Gastroesophageal sphincter (tissue), 4 donors: ENCODE results near the genes RSBN1L, MAGI2 and GNAI1.

DNA sequence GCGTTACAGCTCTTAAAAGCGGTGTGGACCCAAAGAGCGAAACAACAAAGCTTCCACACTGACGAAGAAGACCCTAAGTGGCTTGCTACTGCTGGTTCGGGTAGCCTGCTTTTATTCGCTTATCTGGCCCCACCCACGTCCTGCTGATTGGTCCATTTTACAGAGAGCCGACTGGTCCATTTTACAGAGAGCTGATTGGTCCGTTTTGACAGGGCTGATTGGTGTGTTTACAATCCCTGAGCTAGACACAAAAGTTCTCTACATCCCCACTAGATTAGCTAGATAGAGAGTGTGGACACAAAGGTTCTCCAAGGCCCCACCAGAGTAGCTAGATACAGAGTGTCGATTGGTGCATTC lies 6.4 kb downstream of the HSPB1 start:
- PRO-cap, result no peak
- RAMPAGE, long total RNA, 4 experiments, result no peak in any of the 4 experiments

DNA sequence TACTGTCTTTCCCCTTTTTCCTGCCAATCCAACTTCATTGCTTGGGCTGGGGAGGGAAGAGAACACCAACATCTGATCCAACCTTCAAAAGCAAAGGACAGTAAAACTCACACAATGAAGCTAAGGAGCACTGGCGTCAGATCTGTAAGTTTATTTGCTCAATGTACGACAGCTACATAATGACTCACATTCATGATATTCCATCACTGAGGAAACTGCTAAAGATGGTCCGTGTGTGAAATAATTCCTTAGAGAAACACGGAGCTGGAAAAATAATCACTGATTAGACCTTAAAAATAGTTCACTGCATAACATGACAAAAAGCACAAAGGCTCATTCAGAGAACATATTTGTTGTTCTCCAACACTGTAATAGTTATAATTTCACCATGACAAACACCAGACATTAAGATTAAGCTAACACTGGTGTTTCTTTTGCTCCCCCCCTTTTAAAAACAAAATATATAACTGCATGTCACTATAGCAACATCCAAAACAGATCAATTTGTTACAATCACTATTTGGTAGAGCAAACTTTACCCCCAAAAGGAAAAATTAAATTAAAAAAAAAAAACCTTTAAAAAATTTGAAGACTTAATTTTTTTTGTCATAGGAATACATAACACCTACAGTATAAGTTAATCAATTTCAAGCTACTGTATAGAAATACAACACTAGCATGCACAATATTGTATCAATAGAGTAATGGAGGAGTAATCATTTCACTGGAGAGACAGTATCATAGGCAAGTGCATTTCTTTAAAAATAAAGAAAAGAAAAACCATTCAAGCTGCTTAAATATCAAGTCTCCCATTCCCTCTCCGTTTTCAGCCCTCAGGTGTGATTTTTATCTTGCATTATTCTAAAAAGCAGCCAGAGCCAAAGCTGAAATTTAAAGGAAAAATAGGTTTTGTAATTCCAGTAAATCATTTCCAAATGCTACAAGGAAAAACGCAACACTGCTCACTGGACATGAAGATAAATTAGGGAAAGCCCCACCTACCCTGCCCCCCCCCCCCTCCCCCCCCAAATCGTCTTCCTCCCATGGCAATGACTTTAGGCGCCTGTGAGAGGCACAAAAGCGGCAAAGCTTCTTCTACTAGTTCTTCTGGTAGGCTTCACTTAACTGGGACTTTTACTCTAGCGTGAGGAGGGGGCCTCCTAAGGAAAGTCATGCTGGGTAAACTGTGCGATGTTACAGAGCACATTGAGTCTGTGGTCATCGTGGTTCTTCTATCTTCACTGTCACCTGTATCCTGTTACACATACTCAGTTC lies 24.6 kb downstream of the HSPB1 start:
- PRO-cap, result no peak
- RAMPAGE, long total RNA, 4 experiments, result no peak in any of the 4 experiments

- PRO-cap, result no peak
- RAMPAGE, long total RNA, 4 experiments, result no peak in any of the 4 experiments
These were observed 25.2 kb downstream of the YWHAG start for GRCh38 chr7:76333527-76334123.

GRCh38 chr7:76359208-76359718 lies 472 bp upstream of the YWHAG start:
- PRO-cap, result bidirectional peak, plus-strand start at chr7:76359548, minus-strand start at chr7:76359353
- RAMPAGE, long total RNA, 4 experiments, result no peak in any of the 4 experiments

- PRO-cap, result no peak
- RAMPAGE, long total RNA, 4 experiments, result no peak in any of the 4 experiments
These were observed 5.7 kb downstream of the UPK3B start for GRCh38 chr7:76516020-76516527.

DNA sequence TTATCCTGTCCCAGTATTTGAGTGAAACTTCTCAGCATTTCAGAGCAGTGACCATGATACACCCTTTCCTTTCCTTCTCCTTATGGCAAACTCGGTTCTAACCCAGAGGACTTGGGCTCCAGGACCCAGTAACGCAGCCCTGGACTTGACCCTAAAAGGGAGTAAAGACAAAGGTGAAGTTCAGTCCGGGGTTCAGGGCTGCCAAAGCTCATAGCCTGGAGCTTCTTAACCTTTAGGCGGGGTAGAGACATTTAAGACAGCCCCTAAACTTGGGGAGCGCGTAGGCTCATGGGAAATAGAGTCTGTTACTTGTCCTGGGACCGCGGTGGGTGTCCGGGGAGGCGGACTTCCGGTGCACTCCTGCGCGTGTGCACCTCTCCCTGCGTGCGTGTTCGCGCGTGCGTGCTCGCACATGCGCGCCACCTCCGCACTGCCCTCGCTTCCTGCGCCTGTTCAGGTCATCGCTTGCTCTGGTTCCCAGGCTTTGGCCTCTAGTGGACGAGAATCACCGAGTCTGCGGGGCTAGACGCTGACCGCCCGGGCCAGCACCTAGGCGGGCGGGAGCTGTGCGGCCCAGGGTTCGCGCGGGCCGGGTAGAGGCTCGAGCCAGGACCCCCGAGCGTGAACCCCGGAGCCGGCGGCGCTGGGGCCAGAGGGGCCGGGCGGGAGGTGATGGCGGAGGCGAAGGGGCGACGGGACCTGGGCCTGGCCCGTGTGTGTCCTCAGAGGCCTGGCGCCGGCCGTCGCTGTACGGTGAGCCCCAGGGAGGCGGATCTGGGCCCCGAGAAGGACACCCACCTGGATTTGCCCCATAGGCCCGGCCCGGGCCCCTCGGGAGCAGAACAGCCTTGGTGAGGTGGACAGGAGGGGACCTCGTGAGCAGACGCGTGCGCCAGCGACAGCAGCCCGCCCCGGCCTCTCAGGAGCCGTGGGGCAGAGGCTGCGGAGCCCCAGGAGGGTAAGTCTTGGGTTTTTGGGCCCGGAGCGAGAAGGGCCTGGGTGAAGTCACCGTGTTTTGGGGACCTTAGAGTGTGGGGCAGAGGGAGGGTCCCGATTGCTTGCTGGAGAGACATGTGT lies 6.1 kb upstream of the SPDYE16 start:
- PRO-cap, result bidirectional peak, plus-strand start at position 430 of the sequence, minus-strand start at position 331 of the sequence
- RAMPAGE, long total RNA, 4 experiments, result no peak in any of the 4 experiments

DNA sequence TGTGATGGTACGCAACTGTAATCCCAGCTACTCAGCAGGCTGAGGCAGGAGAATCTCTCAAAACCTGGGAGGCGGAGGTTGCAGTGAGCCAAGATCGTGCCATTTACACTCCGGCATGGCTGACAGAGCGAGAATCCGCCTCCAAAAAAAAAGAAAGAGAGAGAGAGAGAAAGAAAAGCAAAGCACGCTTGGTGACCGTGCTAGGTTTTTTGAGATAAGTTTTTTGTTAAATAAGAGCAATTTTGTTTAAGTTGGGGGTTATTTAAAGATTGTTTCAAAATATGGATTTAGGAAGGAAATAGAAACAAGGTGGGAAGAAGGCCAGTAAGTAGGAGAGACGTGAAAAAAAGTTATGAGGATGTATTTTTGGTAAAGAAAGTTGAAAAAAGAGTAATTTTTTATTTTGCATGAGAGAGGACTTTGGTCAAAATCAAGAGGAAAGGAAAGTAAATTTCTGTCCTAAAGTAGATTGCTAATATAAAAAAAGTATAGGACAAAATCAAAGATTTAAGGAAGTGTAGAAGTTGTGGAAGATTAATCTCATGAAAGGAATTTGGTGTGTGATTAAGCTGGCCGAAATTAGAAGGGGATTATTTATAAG lies 3.3 kb downstream of the POMZP3 start:
- PRO-cap, result no peak
- RAMPAGE, long total RNA, 4 experiments, result no peak in any of the 4 experiments

GRCh38 chr7:76645011-76645759 lies 18.1 kb upstream of the POMZP3 start:
- PRO-cap, result no peak
- RAMPAGE, long total RNA, 4 experiments, result no peak in any of the 4 experiments

- PRO-cap, result no peak
- RAMPAGE, long total RNA, 4 experiments, result no peak in any of the 4 experiments
These were observed 8.6 kb downstream of the SPDYE18 start for GRCh38 chr7:77053635-77054291.

DNA sequence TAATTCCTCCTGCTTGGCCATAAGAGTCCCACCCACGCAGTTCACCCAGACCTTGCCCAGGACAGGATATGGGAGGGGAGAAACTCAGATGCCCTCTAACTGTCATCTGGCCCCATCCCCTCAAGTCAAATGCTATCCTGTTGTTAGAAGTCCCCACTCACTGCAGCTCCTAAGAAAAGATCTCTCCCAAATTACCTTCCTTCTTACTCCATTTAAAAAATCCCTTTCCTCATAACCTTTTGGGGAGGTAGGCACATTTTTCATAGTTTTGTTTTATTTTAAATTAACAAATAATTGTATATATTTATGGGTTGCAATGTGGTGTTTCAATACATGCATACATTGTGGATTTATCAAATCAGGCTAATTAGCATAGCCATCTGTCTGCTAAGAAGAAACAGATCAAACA lies 84.1 kb downstream of the GSAP start:
- PRO-cap, result no peak
- RAMPAGE, long total RNA, 4 experiments, result no peak in any of the 4 experiments

DNA sequence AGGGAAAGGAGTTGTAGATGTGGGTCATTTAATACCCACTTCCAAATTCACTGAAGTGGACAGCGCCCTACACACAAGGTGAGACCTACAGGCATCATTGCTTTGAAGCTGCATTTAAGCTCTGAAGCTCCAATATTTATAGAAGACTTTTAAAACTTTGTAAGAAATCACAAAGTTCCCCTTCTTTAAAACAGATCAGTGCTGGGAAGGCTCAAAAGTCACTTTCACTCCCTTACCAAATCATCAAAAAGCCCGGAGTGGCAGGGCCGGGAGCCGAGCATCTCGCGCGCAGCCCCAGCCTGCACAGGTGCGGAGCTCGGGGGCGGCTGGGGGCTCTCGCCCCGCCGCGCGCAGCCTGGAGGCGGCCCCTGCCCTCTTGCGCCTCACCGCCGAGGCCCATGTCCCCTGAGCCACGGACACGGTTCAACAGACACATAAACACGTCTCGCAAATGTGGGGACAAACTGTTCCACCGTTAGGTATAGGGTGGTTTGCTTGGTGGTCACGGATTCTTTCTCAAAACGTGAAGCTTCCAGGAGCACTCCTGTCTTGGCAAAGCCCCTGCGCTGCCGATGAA lies 790 bp downstream of the GSAP start:
- PRO-cap, result no peak
- RAMPAGE, long total RNA, 4 experiments, result no peak in any of the 4 experiments

DNA sequence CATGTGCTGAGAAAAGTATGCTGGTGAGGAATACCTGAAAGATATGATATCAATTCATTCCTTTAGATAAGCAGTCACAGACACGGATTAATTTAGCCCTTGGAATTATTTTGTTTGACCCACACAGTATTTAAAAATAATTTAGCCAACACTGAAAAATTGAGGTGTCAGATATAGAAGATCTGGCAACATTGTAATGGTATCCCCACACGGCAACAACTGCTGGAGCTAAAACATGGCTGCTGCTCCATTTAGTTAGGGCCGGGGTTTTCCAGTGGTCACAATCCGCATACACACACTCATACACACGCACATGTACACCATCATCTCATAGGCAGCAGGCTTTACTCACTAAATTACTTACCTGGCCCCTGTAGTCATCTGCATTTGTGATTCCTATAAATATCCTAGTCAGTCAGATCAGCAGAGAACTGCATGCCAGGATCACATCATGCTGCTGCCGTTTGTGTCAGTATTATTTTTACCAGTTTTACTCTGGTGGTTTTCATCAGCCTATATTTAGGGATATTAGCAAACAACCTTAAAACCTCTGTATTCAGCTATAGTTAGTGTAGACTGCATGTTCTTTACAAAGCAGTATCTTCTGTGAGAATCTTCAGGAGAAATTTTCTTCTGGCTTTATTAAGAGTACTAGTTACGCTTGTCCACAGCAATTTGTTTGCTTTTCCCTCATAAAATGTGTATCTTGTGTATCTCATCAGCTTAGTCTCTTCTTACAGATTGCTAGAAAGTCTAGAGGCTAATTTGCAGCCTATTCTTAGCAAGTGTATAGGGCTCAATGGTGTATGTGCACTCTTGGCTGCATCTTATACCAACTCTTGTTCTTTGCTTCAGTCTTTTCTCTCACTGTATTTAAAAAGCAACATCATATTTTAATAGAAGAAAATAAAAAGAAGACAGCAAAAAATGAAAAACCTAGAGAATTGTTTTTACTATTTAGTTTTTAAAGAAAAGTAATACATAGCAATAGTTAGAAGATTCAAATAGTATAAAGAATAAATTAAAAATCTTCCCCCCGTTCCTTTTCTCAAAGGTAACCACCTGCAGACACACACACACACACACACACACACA lies 38.2 kb upstream of the PTPN12 start:
- PRO-cap, result no peak
- RAMPAGE, long total RNA, 4 experiments, result no peak in any of the 4 experiments

GRCh38 chr7:77542619-77543131 lies 5.6 kb downstream of the PTPN12 start:
- PRO-cap, result no peak
- RAMPAGE, long total RNA, 4 experiments, result no peak in any of the 4 experiments

- PRO-cap, result no peak
- RAMPAGE, long total RNA, 4 experiments, result no peak in any of the 4 experiments
These were observed 11.0 kb downstream of the PTPN12 start for GRCh38 chr7:77547941-77548656.

DNA sequence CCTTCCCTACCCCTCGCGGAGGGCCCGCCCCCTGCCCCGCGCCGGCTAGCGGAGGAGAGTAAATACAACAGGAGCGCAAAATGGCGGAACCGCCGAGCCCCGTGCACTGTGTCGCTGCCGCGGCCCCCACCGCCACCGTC lies at the start of gene RSBN1L:
Gene RSBN1L (plus strand): TSS at position 70 of the 140 bp plus-strand sequence.
- PRO-cap, result bidirectional peak, plus-strand start at position 73 of the sequence, minus-strand start outside the sequence
- RAMPAGE, long total RNA, 4 experiments, result start-site peak on the plus strand in 3 of 4 experiments, centred at positions 60 to 73 of the sequence, 90 to 469 reads per replicate

DNA sequence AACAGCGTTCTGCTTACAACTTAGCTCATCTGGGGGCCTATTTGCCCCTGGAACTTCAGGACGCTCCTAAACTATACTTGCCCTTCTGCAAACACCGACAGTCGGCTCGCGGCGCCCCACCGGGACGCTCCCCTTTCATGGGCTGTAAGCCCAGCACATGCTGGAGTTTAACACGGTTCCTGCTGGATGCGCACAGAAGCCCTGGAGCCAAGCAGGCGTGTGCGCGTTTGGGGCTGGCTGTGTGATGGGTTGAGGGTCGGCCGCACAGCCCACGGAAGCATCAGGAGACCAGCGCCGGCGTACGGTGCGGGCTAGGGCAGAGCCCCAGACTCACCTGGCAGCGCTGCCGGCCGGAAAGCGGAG lies 333 bp downstream of the TMEM60 start:
- PRO-cap, result unidirectional peak, plus-strand start at position 100 of the sequence
- RAMPAGE, long total RNA, 4 experiments, result no peak in any of the 4 experiments

DNA sequence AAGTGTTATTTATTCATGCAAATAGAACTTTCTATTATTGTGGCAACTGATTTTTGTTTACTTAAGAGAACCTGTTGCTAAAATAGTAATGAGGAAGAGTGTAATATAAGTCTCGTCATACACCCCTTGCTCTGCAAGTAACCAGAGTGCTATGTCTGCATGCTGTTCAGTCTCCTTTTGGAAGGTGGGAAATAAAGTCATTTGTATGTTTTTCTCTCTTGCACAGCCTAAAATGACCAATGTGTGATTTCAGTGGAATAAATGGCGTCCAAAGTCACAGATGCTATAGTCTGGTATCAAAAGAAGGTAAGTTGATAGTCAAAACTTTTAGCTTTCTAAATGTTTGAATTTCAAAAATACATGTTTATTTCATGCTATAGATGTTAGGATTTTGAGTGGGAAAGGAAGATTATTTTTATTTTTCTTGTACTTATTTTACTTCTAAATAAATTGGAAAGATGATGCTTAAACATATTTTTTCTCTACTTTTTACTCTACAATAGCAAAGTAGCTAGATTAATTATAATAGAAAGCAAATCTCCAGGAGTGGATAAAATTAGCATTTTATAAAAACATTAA lies 41.9 kb upstream of the TMEM60 start:
- PRO-cap, result no peak
- RAMPAGE, long total RNA, 4 experiments, result no peak in any of the 4 experiments

GRCh38 chr7:78018822-78020107 lies 221.0 kb upstream of the TMEM60 start:
- PRO-cap, result bidirectional peak, plus-strand start at chr7:78019265, minus-strand start at chr7:78019228; bidirectional peak, plus-strand start at chr7:78019988, minus-strand start at chr7:78019792
- RAMPAGE, long total RNA, 4 experiments, result no peak in any of the 4 experiments

DNA sequence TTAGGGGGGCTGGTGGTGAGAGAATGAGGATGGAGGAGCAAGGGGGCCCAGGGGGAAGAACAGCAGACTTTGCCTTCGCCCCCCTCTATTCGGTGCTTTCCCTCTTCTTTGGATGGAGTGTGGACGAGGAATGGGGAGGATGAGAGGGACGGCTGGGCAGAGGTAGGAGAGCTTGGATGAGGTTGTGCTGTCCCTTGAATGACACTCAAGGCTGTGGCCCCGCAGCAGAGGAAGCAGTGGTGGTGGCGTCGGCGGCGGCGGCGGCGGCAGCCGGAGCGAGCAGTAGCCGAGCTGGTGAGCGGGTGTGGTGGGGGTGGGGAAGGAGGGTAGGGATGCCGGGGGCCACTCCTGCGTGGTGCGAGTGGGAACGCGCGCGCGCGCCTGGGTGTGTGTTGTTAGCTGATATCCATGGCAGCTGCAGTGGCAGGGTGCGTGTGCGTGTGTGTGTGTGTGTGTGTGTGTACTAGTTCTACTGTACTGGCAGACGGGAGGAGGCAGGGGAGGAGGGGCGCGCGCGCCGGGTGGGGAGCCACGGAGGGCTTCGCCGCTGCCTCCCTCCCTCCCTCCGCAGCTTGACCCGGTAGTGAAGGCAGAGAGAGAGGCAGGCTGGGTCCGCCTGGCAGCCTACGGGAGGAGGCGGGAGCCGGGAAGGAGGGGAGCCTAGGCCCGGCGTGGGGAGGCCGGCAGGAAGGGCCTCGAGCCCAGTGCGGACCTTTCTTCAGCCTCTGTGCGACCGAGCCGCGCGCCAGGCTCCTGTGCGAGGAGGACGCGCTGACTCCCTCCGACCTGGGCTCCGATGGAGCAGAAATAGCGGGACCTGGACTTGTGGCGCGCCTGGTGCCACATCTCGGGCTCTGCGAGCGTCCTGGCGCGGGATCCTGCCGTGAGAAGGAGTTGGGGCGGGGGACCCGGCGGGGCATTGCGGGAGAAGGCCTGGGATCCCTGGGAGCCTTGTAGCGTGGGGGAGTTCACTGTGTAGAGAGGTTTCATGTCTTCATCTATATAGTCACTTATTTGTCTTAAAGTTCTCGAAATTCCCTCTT lies at the start of gene MAGI2:
Gene MAGI2 (minus strand): TSS at position 306 of the 1,043 bp plus-strand sequence.
- PRO-cap, result bidirectional peak, plus-strand start at position 466 of the sequence, minus-strand start at position 306 of the sequence; bidirectional peak, plus-strand start at position 663 of the sequence, minus-strand start at position 574 of the sequence; bidirectional peak, plus-strand start outside the sequence, minus-strand start at position 891 of the sequence
- RAMPAGE, long total RNA, 4 experiments, result start-site peak on the plus strand in 3 of 4 experiments, centred at positions 266 to 662 of the sequence, 106 to 1,584 reads per replicate; start-site peak on the minus strand in 4 of 4 experiments, centred at positions 247 to 284 of the sequence, 39 to 171 reads per replicate

- PRO-cap, result bidirectional peak, plus-strand start at chr7:80134859, minus-strand start at chr7:80134698; bidirectional peak, plus-strand start at chr7:80135116, minus-strand start at chr7:80134989
- RAMPAGE, long total RNA, 4 experiments, result start-site peak on the plus strand in 3 of 4 experiments, at chr7:80134814-80135257 at its widest, 25 to 1,597 reads per replicate
These were observed at the start of gene GNAI1 for GRCh38 chr7:80134206-80135308. Gene GNAI1, plus strand, starts transcription at chr7:80134831.